Ureter (tissue), 1 donor: ENCODE measurements around a stretch of chr6.

- PRO-cap = no peak
Observed at GRCh38 chr6:5108012-5108569, 22.9 kb downstream of the PPP1R3G start.

GRCh38 chr6:5205762-5206502 is 54.8 kb downstream of the LYRM4 start:
- PRO-cap = no peak

DNA sequence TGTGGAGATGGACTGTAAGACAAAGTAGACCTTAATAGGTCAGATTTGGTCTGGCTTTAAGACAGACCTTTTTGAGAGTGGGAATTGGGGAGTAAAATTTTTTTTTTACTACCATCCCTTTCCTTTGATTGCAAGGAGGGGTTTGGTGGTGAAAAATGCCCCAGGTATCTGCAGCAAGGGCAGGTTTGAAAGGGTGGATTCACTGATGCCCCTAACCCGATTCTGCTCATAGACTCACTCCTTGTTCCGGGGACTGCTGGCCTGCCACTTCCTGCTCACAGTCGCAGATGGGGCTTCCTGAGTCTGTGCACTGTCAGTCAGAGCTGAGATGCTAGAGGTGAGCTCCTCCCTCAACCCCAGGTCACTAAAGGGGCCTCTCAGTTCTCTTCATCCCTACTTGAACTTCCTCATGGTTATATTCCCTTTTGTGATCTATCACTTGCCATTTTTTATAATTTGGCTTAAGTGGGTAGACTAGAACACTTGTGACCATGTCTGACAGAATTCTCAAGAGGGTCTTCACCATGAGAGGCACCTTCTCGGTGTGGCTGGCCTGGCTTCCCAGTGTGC is 357.9 kb downstream of the FARS2 start:
- PRO-cap = no peak

- PRO-cap = no peak
Observed at GRCh38 chr6:5866532-5867196, 140.1 kb downstream of the NRN1 start.

GRCh38 chr6:6001715-6002921 is 4.6 kb downstream of the NRN1 start:
- PRO-cap = no peak

DNA sequence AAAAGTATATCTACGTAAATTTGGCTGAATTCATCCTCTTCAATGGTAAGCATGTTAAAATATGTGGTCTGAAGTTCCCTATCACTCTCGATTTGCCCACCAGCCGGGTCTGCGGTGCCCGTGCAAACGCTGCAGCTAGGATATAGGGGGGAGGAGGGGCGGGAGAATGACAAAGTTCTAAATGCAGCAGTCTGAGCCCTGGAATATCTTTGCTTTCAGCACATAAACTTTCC is 756 bp downstream of the NRN1 start:
- PRO-cap = no peak

DNA sequence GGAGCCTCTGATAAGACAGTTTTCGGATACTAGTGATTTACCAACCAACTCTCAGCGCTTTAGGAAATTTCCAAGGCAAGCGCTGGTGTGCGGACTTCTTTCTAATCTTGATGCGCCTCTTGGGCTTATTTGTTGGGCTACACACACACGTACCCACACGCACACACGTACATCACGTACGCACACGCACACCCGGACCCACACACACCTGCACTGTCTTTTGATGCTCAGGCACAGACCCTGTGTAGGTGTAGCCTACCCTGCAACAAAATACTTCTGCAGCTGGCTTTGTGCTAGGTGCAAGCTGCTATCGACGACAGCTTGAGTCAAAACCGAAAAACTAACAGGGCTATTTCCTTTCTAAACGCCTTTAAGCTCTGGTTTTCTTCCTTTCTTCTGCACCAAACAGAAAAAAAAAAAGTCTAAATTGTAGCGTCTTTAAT is 1.1 kb upstream of the NRN1 start:
- PRO-cap = no peak

DNA sequence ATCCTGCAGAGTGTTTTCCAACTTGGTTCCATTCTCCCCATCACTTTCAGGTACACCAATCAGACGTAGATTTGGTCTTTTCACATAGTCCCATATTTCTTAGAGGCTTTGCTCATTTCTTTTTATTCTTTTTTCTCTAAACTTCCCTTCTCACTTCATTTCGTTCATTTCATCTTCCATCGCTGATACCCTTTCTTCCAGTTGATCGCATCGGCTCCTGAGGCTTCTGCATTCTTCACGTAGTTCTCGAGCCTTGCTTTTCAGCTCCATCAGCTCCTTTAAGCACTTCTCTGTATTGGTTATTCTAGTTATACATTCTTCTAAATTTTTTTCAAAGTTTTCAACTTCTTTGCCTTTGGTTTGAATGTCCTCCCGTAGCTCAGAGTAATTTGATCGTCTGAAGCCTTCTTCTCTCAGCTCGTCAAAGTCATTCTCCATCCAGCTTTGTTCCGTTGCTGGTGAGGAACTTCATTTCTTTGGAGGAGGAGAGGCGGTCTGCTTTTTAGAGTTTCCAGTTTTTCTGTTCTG is 21.1 kb downstream of the F13A1 start:
- PRO-cap = no peak

DNA sequence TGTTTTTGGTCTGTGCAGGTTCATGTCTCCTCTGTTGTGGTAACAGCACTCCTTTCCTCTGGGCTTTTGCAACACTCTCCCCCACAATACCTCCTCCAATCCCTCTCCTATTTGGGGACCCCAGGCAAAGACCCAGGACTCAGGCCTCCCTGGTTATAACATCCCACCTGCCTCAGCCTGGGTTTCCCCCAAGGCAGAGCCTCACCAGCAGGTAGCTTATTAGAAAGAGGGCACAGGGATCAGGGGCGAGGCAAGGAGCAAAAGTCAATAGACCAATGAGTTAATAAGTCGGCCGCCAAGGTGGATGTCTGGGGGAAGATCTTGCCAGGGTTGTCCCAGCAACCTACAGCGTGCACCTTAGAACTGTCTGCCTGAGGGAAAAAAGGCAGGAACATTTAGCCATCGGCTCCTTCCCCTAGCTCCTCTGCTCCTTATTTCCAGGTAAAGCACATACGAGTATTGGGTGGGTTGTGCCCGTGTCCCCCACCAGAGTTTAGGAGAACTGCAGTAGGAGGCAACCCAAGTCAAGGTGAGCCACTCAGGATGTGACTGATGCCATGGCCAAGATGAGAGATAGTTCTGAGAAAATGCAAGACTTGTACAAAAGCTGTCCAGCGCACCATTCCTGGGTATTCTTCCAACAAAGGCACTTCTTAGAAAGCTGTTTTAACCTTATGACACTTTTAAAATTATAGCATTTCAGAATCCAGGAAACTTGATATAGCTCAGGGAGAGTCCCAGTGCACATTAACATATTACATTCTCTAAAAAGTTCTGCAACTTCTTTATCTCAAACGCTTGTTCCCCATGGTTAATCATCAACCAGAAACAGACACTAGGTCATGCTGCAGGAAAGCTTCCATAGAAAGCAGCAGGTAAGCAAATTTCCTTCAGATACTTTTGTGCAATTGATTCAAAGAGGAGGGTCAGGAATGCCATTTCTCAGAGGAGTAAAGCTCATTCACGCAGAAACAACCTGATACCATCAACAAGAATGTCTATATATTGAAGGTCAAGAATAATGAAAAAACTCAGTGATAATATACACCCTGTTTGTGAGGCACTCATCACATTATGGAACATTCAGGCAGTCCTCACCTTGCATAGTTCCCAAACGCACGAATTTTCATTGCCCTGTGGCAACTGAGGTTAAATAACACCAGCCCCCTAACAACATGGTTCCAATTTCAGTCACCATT is 95.2 kb downstream of the LY86 start:
- PRO-cap = no peak

- PRO-cap = no peak
Observed at GRCh38 chr6:6694271-6694730, 105.8 kb downstream of the LY86 start.

GRCh38 chr6:6751560-6751896 is 163.0 kb downstream of the LY86 start:
- PRO-cap = no peak

- PRO-cap = no peak
Observed at GRCh38 chr6:6751897-6752518, 163.5 kb downstream of the LY86 start.

DNA sequence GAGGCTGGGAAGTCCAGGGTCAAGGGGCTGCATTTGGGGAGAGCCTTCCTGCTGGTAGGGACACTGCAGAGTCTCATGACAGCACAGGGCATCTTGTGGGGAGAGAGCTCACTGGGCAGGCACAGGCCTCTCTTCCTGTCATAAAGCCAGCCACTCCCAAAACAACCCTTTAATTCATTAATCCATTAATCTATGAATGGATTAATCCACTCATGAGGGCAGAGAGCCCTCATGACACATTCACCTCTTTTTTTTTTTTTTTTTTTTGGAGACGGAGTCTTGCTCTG is 210.5 kb downstream of the LY86 start:
- PRO-cap = no peak

- PRO-cap = no peak
Observed at GRCh38 chr6:6858497-6859150, 249.1 kb upstream of the RREB1 start.

DNA sequence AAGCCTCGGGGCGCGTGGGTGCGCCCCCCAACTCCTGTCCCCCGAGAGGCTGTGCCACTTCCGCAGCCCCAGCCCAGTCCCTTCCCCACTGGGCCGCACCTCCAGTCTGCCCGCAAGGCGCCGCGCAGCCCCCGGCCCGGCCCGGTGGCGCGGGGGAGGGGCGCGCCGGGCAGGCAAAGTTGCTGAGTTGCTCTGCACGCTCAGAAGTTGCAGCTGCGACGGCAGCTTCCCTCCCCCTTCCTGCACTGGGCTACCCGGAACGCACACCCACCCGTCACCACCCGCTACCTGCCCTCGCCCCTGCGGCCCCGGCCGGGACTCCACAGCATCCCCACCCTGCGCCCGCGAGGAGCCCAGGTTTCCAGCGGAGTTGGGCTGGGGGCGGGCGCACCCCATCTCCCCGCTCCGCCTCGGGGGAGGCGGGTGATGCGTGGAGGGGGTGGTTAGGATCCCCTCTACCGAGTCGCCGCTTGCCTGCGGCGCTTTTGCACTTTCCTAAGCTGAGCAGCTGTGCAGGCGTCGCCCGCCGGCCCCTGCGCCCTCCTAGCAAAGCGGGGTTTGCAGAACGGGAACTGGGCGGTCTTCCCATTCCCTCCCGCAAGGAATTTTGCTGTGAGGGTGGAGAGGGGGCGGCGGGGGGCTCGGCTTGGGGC is 55.9 kb upstream of the RREB1 start:
- PRO-cap = bidirectional peak, plus-strand start at position 156 of the sequence, minus-strand start at position 90 of the sequence

- PRO-cap = bidirectional peak, plus-strand start at chr6:7108447, minus-strand start at chr6:7108339; bidirectional peak, plus-strand start at chr6:7108645, minus-strand start at chr6:7108589
Observed at GRCh38 chr6:7108311-7108914, 652 bp downstream of the RREB1 start.

- PRO-cap = no peak
Observed at GRCh38 chr6:7154281-7154907, 46.6 kb downstream of the RREB1 start.

DNA sequence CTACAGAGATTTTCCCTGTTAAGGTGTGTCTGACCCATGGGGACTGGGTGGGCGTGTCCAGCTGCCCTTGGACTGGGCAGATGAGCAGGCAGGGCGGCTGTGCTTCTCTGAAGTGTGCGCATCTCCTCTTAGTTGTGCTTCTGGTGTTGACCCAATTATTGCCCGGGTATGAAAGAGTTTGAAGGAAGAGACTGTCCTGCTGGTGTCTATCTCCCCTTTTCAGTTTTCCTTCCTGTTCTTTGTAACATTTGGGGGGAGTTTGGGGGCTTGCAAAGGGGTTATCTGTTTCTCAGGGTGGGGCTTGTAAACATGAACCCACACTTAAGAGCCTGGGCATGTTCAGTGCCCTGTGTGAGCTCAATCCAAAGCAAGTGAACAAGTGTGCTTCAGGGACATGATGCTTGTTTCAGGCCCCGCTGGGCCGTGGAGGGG is 57.9 kb downstream of the RREB1 start:
- PRO-cap = no peak

DNA sequence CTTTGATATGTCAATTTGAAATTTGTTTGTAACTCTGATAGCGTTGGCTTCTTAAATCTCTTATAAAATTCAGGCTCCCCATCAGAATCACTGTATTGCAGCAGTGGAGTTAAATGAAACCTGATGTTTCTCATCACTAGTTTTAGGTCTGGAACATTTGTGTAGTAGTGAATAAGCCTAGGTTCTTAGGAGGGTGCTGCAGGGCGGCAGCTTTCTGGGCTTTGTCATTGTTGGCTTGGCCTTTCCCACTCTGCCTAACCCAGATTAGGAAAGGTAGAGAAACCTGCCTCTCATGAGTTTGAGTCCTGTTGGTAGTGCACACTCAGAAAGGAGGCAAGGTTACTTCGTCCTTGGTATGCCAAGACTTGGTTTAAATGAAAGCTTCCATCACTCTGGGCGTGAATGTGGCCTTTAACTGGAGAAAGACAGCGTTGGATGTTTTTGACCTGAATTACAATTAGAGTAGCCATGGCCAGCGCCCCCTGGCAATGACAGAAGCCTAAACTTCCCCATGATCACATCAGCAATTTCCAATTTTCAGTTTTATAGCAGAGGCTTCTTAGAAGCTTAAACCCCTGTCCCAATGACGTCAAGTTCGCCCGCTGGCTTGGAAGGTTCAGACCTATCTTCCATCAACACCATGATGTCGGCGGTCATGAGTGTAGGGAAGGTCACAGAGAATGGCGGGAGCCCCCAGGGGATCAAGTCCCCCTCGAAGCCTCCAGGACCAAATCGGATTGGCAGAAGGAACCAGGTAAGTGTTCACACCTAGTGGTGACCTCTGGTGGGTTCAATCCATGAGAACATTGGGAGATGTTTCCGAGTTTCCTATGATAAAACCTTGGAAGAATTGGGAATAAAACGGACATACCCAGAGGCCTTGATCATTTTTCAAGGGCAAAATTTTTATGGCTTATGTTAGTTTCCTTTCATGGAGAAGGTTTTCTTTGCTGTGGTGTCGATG is 73.8 kb downstream of the RREB1 start:
- PRO-cap = no peak

- PRO-cap = no peak
Observed at GRCh38 chr6:7215703-7216361, 97.2 kb downstream of the SSR1 start.